PC-3 (cell line): ENCODE measurements around the gene LSS.

GRCh38 chr21:45534448-45535299, 7.6 kb downstream of the SLC19A1 start:
- RAMPAGE, long total RNA, result no peak

DNA sequence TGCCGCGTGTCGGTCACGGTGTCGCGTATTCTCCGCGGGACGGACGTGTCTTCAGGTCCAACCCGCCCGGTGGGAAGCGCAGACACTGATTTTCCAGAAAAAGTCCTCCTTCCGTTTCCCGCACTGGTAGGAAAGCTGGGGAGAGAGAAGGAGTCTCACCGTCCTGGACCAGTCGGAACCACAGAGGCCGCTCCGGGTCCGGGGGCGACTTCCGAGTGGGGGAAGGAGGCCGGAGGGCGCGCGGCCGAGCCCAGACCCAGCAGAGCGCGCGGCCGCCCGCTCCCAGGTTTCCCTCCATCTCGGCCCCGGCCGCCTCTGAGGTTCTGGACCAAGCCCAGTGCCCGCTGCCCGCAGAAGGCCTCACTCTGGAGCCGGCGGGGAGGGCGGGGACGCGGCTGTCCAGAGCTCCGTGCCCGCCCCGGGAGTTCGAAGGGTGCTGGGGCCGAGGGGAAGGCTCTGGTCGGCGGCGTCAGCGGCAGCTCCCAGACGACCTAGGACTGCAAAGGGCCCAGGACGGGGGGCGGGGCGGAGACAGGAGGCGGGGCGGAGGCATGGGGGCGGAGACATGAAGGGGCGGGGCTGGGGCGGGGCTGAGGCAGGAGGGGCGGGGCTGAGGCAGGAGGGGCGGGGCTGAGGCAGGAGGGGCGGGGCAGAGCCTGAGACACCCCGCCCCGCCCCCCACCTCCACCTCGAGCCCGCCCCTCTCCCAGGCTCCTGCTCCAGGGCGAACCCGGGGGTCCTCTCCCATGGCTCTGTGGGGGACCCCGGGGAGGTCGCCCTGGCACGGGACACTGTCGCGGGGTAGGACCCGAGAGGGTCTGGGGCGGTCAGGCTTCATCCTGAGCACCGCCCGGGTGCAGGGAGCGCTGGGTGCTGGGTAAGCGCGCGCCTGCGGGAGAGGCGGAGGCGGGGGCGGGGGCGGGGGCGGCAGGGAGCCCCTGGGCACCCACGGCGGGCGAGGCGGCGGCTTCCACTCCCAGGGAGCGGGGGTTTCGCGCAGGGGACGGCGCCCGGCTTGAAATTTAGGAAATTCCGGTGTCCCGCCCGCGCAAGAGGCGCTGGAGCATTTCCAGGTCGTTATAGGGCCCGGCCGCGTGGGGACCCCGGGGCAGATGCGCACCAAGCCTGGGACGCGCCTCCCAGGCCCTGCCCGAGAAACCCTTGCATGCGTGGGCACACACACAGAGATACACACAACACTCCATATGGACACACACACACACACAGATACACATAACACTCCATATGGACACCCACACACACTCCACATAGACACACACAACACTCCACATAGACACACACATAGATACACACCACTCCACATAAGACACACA, 48.3 kb upstream of the SLC19A1 start:
- RAMPAGE, long total RNA, result no peak

GRCh38 chr21:45638566-45639563, 4.7 kb upstream of the PCBP3 start:
- RAMPAGE, long total RNA, result no peak

- RAMPAGE, long total RNA, result no peak
These were observed 2.6 kb upstream of the PCBP3 start for GRCh38 chr21:45640651-45641648.

GRCh38 chr21:45763518-45764010, 120.0 kb downstream of the PCBP3 start:
- RAMPAGE, long total RNA, result no peak

DNA sequence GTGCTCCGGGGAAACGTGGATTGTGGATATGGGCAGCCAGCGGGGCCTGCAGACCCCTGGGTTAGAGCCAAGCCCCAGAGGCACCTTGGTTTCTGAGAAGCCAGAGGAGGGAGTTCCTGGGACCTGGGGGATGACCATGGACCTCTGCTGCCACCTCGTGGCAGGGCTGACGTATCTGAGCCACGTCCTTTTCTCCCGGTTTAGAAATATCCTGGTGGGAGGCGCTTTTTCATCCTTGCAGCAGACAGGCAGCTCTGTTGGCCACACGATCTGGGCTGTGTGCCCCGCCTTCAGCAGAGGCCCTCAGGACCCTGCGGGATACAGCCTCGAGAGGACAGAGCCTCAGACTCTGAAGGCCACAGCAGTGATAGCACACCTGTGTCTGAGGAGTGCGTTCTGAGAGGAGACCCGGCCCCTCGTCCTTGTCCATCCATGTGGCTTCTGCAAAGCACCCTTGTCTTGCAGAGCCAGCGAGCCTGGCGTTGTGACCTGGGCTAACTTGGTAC, 160.9 kb upstream of the COL6A1 start:
- RAMPAGE, long total RNA, result no peak

- RAMPAGE, long total RNA, result no peak
These were observed 87.2 kb upstream of the COL6A1 start for GRCh38 chr21:45894007-45895047.

DNA sequence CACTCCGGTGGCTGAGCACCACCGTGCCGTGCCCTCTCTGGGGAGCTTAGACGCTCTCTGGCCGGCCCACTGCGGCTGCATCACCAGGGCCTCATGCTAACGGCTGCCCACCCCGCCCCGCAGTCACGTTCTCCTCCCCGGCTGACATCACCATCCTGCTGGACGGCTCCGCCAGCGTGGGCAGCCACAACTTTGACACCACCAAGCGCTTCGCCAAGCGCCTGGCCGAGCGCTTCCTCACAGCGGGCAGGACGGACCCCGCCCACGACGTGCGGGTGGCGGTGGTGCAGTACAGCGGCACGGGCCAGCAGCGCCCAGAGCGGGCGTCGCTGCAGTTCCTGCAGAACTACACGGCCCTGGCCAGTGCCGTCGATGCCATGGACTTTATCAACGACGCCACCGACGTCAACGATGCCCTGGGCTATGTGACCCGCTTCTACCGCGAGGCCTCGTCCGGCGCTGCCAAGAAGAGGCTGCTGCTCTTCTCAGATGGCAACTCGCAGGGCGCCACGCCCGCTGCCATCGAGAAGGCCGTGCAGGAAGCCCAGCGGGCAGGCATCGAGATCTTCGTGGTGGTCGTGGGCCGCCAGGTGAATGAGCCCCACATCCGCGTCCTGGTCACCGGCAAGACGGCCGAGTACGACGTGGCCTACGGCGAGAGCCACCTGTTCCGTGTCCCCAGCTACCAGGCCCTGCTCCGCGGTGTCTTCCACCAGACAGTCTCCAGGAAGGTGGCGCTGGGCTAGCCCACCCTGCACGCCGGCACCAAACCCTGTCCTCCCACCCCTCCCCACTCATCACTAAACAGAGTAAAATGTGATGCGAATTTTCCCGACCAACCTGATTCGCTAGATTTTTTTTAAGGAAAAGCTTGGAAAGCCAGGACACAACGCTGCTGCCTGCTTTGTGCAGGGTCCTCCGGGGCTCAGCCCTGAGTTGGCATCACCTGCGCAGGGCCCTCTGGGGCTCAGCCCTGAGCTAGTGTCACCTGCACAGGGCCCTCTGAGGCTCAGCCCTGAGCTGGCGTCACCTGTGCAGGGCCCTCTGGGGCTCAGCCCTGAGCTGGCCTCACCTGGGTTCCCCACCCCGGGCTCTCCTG, 22.0 kb downstream of the COL6A1 start:
- RAMPAGE, long total RNA, result no peak

GRCh38 chr21:46056406-46057319, 41.2 kb upstream of the COL6A2 start:
- RAMPAGE, long total RNA, result no peak

DNA sequence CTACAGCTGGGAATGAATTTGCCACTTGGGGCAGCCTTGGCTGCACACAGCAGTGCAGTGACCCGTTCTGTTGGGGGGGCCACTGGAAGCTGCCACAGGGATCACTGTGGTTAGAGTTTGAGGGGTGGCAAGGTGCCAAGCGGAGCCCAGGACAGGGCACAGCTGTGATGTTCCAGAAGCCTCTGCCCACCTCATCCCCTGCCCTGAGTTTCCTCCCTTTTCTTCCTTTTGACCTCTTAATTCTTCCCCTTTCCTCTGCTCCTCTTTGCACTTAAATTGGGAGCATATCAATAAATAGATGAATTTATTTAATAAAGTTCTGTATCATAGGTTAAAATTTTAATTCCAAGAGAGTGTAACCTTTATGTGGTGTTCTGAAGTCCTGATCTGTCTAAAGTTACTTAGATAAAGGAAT, 17.2 kb downstream of the COL6A2 start:
- RAMPAGE, long total RNA, result no peak

GRCh38 chr21:46228290-46229100, at the start of gene LSS:
Gene LSS, minus strand, starts transcription at chr21:46228774.
- RAMPAGE, long total RNA, result no peak

DNA sequence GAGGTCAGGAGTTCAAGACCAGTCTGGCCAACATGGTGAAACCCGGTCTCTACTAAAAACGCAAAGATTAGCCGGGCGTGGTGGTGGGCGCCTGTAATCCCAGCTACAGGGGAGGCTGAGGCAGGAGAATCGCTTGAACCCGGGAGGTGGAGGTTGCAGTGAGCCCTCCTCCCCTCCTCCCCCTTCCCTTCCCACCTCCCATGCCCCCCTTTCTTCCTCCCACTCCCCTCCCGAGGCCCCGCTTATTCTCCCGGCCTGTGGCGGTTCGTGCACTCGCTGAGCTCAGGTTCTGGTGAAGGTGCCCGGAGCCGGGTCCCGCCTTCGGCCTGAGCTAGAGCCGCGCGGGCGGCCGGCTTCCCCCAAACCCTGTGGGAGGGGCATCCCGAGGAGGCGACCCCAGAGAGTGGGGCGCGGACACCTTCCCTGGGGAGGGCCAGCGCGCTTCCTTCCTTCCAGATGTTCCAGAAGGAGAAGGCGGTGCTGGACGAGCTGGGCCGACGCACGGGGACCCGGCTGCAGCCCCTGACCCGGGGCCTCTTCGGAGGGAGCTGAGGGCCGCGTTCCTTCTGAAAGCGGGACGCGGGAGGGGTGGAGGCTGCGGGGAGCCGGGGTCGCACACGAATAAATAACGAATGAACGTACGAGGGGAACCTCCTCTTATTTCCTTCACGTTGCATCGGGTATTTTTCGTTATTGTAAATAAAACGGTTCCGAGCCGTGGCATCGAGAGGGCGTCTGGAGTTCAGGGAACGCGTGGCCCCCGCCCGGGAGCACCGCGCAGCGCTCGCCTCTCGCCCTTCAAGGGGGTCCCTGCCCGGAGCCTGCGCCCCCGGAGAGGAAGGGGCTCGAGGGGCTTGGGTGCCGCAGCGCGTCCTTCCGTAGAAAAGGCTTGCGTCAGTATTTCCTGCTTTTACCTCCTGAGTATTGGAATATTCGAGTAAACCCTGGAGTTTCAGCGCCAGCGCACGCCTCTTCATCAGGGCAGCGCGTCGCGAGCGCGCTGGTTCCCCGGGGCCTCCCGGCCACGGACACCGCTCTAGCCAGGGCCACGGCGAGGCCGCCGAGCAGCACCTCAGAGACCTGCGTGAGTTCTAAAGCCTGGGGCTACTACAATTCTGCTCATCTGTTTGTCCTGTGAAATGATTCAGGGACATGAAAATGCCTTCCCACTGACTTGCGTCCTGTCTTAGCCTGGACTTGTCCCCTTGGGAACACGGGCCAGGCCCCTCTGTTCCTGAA, 11.4 kb downstream of the YBEY start:
- RAMPAGE, long total RNA, result no peak

GRCh38 chr21:46317856-46318621, 5.6 kb downstream of the C21orf58 start:
- RAMPAGE, long total RNA, result no peak

- RAMPAGE, long total RNA, result no peak
These were observed 62.6 kb downstream of the PCNT start for GRCh38 chr21:46386585-46386880.

GRCh38 chr21:46410766-46411663, 47.7 kb upstream of the DIP2A start:
- RAMPAGE, long total RNA, result no peak

- RAMPAGE, long total RNA, result no peak
These were observed 34.9 kb upstream of the DIP2A start for GRCh38 chr21:46423683-46424213.

- RAMPAGE, long total RNA, result no peak
These were observed 34.5 kb upstream of the DIP2A start for GRCh38 chr21:46424214-46424554.

DNA sequence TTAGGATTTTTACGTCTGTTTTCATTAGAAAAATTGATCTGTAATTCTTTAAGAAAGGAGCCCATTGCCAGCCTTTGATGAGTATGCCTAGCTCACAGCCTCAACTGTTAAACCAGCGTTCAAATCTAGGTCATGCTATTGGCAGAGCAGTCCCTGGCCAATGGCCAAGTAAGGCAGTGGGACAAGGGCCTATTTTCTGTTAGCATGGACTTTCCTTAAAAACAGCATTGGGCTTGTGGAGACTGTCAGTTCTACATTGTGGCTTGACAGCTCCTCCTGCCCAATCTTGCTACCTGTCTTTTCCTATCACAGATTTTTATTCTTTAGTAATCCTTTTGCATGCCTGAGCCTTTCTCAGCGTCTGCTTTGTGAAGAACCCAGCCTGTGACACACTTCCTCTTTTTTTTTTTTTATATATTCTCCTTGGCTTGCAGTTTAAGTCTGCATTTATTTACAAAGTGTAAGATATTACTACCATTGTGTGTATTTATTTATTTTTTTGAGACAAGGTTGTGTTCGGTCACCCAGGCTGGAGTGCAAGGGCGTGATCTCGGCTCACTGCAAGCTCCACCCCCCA, 56.5 kb downstream of the DIP2A start:
- RAMPAGE, long total RNA, result no peak

GRCh38 chr21:46633543-46634554, 1.6 kb upstream of the PRMT2 start:
- RAMPAGE, long total RNA, result no peak